Epithelial cell of esophagus (primary cell): ENCODE measurements around a stretch of chr4.

GRCh38 chr4:109599360-109599639 is 39.3 kb downstream of the MCUB start:
- RRBS: no CpG with 5 or more reads among the region's 2 CpGs

DNA sequence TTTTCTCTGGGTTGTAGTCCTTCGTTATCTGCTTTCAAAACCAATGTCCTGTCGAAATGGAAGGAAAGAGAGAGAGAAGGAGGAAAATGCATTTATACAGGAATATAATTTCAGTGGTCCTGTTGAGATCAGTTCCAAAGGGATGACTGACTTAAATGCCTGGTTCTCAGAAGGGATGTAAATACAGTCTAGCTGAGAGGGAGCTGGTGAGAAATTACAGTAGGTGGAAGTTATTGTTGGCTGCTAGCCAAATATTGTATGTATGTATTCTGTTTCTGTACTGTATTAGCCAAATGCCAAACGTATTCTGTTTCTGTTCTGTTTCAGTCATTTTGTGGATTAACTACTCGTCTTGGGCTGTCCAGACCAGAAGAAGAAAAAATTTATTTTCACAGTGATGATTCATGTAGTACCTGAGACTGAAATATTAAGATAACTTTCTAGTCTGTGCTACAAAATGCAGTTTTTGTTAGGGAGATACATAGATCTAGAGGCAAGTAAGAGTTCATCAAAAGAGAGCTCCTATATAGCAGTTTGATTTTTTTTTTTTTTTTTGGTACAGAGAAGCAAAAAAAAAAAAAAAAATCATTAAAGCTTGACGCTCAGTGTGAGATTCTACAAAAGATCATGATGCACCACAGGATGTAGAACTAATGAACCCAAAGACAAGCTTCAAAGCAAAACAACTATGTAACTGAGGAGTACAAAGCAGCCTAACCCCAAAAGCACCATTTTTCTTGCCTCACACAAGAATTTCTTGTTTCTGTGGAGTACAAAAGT is 54.9 kb downstream of the CASP6 start:
- RRBS: no CpG with 5 or more reads among the region's 5 CpGs

GRCh38 chr4:109816114-109816643 is 617 bp downstream of the GAR1 start:
- RRBS: no CpG with 5 or more reads among the region's 20 CpGs

DNA sequence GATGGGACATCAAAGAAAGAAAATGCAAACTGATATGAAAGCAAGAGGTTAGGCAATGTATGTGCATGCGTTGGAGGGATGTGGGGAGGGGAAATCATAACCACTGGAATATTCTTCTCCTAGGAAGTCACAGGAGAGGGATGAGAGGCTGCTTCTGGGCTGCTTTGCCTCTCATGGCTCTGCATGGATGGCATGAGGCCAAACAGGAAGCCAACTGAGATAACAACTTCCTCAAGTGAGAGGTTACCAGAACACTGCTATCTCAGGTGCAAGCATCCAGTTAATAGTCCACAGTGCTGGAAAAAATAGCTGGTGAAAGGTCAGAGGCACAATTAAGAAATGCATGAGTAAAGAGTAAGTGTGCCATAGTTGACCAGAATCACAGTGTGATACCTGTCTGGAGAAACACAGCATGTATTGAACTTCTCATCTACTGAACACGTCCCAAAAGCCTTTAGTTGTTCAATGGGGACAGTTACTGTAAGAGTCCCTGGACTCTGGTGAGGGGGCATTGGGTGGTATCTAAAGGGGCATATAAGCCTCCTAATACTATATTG is 113.2 kb downstream of the ELOVL6 start:
- RRBS: no CpG with 5 or more reads among the region's 2 CpGs

GRCh38 chr4:110196587-110196984 is 1.8 kb downstream of the ELOVL6 start:
- RRBS: 2% methylated on average over 21 of the region's 41 CpGs

DNA sequence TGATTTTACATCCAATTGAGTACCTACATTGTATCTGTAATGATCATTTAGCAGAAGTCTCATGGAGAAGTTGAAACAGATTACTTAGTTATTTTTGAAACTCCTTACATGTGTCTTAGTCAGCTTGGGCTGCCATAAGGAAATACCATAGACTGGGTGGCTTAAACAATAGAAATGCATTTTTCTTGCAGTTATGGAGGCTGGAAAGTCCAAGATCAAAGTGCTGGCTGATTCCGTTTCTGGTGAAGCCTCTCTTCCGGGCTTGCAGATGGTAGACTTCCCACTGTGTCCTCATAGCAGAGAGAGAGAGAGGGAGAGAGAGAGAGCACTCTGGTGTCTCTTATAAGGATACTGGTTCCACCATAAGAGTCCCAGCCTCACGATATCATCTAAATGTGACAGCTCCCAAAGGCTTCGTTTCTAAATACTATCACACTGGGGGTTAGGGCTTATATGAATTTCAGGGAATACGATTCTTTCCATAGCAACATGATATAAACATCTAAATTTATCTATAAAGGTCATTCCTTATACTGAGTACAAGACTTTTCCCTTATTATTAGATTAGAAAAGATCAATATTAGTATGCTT is 39.7 kb downstream of the ENPEP start:
- RRBS: no CpG with 5 or more reads among the region's 5 CpGs

DNA sequence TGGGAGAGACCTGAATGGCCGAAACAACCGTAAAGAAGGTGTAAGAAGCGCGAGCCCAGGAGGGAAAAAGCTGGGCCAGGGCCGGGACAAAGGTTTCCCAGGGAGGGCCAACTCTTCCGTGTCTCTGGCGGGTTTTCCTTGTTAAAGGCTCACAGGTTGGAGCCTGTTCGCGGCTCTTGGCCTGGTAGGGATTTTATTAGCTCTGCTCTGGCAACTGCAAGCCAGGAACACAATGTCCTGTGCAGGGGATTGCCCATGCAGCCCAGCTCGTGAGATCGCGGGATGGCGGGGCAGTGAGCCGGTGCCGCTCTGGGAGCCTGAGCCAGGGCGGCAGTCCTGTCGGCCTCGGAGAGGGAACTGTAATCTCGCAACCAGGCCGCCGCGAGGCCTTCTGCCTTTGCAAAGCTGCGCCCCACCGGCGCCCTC is 2.2 kb downstream of the PITX2 start:
- RRBS: no CpG with 5 or more reads among the region's 25 CpGs

GRCh38 chr4:110632791-110633234 is 9.9 kb upstream of the PITX2 start:
- RRBS: no CpG with 5 or more reads among the region's 27 CpGs

GRCh38 chr4:112126973-112127634 is 18.1 kb upstream of the FAM241A start:
- RRBS: no CpG with 5 or more reads among the region's 2 CpGs

DNA sequence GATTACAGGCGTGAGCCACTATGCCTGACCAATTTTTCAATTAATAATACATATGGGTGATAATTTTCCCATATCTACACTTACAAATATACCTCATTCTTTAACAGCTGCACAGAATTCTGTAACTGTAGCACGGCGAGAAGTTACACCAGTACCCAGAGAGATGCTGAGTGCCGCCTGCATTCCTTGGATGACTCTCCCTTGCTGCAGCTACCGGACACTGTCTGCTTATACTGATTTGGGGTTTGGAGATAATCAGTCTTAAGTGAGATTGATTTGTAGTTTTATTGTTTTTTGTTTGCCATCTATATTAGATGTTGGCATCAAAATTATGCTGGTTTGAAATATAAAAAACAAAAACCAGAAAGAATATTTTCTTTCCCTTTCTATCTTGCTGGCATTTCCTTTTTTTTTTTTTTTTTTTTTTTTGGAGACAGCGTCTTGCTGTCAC is 5.7 kb downstream of the TIFA start:
- RRBS: no CpG with 5 or more reads among the region's 6 CpGs

DNA sequence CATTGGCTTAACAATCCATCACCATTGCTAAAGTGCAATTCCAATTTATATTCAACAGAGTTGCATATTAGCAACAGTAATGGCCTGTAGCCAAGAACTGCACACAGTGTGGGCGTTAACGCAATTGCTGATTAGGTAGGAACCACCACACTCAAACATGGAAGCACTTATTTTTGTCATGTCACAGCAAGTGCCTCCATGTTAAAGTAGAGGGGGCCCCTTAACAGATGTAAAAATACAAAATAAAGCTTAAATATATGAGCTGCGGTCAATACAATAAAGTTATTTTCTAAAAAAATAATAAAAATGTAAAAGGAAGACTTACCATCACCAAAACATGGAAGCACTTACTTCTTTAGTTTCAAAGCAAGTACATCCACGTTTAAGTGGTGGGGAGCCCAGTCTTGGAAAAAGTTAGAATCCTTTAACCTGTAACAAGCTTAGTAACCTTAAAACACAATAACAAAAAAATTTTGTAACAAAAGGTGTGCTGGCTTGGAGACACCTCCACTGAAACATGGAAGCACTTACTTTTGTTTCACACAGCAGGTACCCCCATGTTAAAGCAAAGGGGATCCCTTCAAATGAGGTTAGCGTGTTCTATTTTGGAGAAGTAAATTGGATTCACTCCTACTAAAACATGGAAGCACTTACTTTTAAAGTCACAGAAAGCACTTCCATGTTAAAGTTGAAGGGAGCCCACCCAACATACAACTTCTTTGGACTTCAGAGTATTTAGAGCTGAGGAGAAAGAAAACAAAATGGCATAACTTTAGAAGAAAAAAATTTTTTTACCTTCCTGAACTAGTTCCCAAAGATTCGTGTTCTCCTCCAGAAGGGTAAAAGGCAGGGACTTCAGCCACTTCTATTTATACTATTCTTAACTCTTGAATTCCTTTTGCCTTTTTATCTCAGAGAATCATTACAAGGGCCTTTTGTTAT is 11.2 kb downstream of the LARP7 start:
- RRBS: no CpG with 5 or more reads among the region's 6 CpGs

DNA sequence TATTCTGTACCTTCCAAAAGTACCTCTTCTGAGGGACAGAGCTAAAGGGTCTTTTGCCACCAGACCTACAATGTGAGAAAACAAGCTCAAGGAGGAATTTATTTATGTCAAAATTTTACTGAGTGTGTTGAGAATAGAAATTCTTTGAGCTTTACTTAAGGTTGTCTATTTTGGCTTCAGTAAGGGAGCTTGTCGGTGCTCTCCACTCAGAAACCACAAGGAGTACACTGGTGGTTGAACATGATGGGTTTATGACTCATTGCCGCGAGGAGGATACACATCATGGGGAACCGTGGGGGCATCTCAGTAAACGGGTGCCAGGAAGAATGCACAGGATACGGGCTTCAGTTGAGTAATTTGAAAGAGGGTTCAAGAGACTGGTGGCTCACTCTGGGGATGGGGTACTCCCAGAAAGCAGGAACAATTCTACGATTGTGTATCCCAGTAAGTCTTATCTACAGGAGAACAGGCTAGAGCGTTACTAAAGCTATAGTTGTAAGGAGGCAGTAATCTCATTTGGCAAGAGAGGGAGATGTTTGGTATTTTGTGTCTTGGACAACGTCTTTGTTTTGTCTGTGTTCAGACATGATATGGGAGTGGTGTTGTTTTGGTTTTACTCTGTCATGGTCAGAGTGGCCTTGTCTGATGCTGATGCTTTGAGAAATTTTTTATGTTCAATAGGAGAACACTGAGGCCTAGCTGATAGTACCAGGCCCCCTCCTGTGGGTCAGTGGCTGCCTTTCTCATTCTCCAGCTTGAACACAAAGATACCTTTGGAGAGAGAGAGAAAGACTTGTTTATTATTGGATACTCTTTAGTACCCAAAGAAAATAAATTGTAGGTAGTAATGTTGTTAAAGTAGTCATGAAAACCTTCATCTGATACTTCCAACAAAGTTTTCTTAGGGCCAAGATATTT is 3.3 kb downstream of the ANK2 start:
- RRBS: no CpG with 5 or more reads among the region's 9 CpGs

DNA sequence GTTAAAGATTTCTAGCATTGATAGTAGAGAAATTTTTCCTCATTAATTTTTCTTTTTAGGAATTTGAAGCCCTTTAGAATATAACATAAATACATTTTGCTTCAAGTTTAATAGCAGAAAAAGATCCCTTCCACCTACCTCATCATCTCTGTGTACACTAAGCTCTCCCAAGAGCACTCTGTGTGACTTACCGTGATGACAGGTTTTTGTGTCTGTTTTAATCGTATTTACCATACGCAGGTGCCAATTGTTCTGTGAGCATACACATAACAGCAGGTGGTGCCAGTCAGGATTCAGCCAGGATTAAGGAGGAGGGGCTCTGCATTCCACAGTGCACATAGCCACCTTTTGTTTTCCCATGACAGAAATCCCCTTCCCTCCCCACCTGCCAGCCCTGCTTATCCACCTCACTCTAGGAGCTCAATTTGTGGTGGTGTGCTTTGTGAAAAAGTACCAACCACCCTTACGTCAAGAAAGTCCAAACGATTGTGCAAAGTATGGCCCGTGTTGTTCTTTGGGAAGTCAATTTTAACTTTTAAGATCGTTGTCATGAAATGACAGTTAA is 14.8 kb downstream of the ANK2 start:
- RRBS: no CpG with 5 or more reads among the region's 7 CpGs

DNA sequence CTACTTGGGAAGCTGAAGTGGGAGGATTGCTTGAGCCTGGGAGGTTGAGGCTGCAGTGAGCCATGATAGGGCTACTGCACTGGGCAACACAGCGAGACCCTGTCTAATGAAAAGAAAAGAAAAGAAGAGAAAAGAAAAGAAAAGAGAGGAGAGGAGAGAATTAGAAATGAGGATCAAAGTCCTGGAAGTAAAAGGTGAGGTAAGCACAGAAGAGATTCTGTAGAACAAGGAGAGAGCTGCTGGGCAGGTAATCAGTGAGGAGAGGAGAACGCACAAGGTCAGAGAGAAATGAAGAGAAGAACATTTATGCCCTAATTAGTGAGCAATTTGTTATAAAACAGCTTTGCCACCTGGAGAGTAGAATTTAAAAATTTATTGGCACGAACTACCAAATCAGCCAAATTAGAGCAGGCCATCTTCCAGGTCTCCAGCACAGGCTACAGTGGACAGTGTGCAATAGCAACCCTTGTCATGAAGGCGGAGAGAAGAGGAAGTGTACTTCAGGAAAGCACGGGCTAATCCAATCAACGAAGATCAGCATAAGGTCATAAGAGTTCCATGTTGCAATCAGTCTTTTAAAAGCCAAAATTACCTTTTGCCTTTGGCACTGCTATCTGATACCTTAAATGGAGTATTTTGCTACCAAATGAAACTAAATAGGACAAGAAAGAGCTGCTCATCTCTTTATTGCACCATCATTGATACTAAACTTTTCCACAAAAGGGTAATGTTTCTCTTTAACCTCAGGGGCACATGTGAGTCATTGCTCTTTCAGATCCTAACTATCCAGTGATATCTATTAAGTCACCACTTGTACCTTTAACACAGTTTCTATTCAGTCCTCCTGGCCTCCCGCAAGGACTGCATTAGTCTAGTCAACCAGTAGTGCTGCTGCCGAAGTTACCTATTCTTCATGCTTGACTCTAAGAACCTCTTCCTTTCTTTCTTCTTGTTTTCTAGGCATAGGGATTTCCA is 19.8 kb downstream of the ANK2 start:
- RRBS: no CpG with 5 or more reads among the region's 8 CpGs

DNA sequence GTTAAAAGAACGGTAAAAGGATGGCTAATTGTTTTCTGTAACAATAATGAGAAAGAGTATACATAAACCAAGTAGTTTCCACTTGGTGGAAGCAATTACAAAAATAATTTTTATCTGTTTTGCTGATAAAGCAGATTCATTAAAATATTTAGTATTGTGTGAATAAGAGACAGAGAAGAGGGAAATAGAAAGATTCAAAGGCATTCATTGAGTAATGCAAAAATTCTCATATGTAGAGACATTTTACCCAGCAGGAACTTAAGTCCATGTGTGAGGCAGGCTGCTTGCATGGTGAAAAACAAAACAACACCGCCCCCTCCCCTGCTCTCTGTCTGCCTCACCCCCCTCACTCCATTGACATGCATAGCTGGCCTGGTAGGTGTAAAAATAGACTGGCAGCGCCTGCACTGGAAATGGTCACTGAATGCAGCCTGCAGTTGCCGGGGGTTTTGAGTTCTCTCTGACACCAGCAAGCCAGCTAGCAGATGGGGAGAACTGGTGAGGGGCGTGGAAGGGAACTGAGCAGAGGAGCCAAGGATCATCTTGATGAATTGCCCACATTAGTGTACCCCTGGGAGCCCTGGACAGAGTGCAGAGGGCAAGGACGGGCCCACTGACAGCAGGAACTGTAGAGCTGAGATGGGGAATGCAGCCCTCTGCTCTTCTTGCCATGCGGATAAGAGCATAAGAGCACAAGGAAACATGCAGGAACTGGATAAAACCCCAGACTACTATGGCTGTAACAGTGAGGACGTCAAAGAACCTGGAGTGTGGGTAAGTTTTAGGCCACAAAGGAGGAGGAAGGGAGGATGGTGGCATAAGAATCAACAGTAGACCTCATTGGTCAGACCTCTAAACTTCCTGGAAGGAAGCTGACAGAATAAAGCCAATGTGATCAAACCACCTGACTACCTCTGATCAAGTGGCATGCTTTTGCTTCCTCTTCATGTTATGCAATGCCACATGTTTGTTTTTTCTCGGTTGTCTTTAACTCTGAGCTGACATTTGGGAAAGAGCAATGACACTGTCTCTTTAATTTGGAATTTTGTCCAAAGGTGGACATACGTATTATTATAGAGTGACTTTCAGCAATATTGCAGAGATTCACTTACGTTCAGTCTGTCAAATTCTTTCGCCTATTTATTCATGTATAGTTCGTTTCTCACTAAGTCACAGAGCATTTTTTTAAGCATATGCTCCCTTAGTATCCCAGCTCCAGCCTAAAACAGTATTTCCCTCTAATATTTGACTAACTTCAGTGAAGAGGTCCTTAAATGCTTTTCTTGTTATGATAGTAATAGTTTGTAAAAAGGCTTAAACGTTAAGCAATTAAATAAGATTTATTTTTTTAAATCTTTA is 96.3 kb downstream of the ANK2 start:
- RRBS: no CpG with 5 or more reads among the region's 14 CpGs

DNA sequence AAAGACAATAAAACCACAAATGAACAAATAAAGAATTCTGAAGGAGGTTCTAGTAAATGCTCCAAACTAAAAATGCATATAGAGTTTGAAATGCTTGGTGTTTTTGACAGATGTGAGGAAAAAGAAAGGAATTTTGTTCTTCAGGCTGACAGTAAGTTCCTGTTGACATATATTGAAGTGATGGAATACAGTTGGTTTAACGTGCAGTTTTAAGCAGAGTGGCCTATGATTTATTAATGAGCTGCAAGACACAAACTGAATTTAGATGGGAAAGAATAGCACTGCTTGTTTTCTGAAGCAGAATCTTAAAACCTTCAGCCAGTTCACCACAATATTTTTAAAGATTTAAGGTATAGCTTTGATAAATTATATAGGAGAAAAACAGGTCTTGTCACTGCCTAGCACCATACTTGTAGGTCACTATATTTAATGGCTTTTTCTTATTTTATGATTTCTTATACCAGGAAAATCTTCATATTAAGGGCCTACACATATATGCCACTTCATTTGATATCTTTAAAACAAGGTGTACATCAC is 245.0 kb downstream of the ANK2 start:
- RRBS: no CpG with 5 or more reads among the region's 1 CpG

DNA sequence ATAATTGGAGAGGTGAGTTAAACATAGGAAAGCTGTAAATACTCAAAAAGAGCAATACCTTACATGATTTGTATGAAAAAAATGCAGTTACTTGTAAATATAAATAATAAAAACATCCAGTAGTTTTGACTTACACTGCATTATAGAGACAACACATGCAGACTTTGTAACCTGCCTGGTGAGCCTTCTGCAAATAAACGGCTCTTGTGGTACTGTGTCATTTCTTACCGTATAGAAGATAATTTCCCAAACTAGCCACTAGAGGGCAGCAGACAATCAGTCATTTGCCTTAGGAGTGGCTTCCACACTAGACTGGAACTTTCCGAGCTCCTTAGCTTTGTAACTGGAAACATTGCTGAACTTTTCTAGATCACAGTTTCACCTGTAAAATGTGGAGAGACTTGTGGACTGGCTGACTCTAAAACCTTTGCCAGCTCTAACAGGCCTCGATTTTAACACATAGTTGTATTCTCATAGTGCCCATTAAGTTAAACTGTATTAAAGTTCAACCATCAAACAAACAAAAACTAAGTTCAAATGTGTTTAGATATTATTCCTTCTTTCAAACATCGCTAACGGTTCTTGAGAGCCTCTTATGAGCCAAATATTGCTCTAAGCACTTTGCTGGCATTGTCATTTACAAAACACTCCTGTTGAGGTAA is 345.3 kb downstream of the ANK2 start:
- RRBS: no CpG with 5 or more reads among the region's 6 CpGs

- RRBS: no CpG with 5 or more reads among the region's 11 CpGs
Measured at GRCh38 chr4:113762722-113762952, 1.1 kb upstream of the CAMK2D start.

DNA sequence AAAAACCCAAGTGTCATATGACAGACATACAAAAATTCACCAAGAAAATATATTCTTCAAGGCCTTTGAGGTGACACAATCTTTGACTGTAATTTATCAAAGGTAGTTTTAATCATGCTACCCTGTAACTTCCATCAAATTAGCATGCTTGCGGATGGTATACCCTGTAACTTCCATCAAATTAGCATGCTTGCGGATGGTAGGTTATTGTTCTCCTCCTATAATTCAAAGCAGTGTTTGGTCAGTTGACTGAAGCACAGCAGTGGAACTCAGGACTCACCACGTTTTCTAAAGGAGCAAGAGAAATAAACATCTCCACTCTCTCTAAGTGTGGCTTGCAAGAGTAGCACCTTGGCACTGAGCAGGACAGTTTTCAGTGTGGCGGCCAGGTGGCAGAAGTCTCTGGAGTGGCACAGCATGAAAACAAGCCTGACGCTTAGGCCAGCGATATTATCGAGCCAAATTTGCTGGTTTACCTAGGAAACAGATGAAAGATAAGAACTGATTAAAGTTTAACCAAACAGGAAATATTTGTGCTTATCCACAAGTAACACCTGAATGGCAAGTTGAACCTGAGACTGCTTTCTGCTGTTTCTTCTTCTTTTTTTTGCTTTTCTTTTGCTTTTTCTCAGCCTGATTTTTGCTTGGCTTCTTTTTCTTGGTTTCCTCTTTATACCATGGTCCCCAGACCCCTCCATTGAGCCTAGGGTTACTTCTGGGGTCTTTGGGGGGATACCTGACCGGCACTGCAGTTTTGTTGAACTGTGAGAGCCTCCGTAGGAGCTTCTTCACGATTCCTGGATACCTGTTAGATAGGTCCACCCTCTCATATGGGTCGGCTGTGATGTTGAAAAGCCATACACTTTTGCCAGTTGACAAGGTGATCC is 77.5 kb downstream of the ARSJ start:
- RRBS: no CpG with 5 or more reads among the region's 11 CpGs

DNA sequence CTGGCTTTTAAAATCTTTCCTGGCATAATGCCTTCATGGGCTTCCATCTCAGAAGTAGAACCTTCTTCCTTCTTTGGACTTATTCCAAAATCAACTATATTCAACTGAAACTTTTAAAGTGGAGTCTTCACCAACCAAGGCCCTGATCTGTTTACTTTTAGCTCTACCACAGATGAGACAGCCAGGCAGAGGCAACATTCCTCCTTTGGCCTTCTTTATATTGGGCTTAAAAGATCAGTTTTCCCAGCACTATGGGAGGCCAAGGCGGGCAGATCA is 36.1 kb upstream of the ARSJ start:
- RRBS: no CpG with 5 or more reads among the region's 1 CpG